Endometrial microvascular endothelial cells (primary cell): ENCODE results near the gene TANC1.

GRCh38 chr2:158968288-158968763, at the start of gene TANC1:
TSS of gene TANC1 (plus strand) at chr2:158968640.
- RAMPAGE, long total RNA, result start-site peak on the plus strand at chr2:158968660-158968678, 173 and 299 reads in 2 replicates

DNA sequence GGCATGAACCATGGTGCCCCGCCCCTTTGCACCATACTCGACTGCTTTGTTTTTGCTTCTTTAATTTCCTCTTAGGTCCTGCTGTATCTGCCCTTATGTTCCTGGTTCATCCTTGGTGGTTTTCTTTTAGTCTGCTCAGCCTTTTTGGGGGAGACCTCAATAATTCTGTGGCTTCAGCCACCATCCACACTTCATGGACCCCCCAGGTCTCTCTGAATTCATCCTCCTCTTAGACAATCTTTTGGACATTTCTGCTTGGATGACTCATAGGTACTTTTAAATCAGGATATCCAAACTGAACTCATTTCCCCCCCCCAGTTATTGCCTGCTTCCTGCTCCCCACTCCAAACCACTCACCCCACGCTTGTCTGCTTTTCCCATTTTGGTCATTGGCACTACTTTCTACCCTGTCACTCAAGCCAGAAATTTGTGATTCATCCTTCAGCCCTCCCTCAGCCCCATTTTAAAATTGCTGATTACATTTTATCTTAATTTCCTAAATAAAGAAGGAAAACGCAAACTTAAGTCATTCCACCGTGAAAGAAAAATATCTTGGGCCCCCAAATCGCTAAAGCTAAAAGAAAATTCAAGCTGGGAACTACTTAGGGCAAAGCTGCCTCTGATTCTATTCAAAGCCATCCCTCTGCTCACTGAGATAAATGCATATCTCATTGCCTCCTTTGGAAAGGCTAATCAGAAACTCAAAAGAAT, 78.6 kb downstream of the TANC1 start:
- RAMPAGE, long total RNA, result no peak

GRCh38 chr2:159091911-159092470, 123.6 kb downstream of the TANC1 start:
- RAMPAGE, long total RNA, result no peak

GRCh38 chr2:159225207-159225760, 61.2 kb downstream of the WDSUB1 start:
- RAMPAGE, long total RNA, result no peak

- RAMPAGE, long total RNA, result no peak
These were observed 22.0 kb upstream of the WDSUB1 start for GRCh38 chr2:159308558-159308914.

DNA sequence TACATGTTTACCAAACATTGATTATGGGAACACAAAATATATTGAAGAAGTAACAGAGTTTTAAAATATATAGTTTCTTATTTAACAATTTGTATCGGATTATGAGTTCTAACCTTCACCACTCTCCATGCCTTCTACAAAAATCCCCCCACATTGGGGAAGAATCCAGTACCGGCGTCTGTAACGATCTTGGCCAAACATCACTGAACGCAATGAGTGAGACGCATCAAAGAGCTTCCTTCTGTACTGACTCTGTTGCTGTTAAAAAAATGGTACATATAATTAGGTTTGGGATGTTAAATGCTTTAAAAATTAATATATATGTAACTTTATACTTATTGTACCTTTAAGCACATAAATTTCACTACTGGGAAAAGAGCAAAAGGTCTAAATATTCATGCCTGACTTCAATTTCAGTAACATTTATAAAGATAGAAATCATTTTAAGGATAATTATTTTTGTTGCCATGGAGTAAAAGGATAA, 86.5 kb upstream of the WDSUB1 start:
- RAMPAGE, long total RNA, result no peak

GRCh38 chr2:160051254-160051568, 11.2 kb downstream of the PLA2R1 start:
- RAMPAGE, long total RNA, result no peak

DNA sequence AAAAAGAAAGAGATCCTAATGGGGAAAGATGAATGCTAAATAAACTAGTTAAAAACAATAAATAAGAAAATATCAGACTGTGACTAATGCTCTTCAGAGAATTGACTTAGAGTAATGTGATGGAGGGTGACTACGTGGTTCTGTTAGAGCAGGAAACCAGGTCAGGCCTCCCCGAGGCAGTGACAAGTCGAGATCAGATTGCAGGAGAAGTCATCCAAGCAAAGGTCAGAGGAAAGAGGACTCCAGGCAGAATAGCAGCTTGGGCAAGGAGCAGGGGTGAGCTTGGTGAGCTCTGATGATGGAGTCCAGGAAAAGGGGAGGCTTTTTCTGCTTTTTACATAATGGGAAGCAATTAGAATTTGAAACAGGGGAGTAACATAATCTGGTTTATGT, 27.2 kb upstream of the ITGB6 start:
- RAMPAGE, long total RNA, result no peak

DNA sequence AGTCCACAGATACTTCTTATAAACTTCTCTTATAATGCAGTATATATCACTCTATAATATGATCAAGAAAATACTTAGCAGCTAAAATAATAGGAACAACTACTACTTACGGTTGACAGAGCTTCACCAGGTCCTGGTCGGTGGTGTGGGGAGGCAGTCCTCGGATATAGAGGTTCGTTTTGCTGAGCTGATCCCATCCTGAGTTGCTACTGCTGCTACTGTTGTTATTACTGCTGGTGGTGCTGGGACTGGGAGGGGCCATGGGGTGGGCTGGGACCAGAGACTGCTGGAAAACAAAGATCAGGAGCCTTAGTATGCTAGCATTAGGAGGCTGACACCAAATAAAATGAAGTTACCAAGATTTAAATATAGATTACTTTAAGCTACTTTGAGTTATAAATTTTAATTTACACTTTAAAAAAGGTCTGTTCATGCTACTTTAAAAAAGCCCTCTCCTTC, 126.5 kb downstream of the RBMS1 start:
- RAMPAGE, long total RNA, result no peak

DNA sequence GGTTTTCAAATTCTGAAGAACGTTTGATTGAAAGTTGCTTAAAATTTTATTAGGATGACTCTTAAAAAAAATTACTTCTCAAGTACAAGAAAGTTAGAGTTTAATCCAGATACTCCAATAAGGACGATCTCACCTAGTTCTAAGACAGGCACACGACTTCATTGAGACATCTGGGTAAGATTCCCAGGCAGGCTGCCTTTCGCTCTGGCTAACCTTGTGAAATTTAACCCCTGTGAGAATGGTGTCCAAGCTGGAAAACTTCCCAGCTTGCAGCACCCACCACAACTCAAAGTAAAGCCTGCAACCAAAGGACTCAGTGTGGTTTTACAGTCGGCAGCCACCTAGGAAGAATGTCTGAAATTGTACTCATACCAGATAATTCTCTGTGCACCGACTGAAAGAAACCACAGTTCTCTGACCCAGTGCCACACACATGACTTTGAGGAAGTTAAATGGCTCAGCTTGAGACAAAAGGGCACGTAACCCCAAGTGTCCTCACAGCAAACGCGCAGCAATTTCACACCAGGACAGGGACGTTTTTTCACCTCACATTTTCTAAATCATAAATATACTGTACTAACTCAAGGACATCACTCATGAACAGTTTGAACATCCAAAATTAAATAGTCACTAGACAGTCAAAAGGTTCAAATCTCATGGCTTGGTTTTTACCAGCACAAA, 125.7 kb downstream of the RBMS1 start:
- RAMPAGE, long total RNA, result no peak

GRCh38 chr2:160408515-160408925, 85.1 kb downstream of the RBMS1 start:
- RAMPAGE, long total RNA, result no peak

GRCh38 chr2:160417730-160418314, 75.8 kb downstream of the RBMS1 start:
- RAMPAGE, long total RNA, result no peak

- RAMPAGE, long total RNA, result no peak
These were observed 2.6 kb downstream of the RBMS1 start for GRCh38 chr2:160491028-160491423.

DNA sequence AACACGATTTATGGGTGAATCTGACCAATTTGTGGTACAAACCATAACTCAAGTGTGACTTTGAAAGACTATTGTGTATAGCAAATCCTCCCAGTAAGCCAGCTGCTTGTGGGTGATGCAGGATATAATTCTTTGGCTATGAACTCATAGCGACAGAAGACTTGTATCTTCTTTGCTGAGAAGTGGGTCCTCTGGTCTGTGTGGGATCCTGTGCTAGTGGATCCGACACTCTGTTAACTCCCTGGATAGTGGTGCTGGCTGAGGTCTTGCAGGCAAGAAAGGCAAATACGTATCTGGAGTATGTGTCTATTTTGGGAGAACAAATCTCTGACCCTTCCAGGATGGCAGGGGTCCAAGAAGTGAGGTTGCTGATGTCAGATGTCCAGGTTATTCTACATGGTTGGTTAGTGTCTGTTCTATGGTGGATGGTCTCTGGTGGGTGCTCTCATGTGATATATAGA, 44.9 kb upstream of the RBMS1 start:
- RAMPAGE, long total RNA, result no peak

- RAMPAGE, long total RNA, result no peak
These were observed 203.6 kb upstream of the TANK start for GRCh38 chr2:160956611-160956992.

- RAMPAGE, long total RNA, result no peak
These were observed 36.9 kb upstream of the TANK start for GRCh38 chr2:161123317-161123736.

DNA sequence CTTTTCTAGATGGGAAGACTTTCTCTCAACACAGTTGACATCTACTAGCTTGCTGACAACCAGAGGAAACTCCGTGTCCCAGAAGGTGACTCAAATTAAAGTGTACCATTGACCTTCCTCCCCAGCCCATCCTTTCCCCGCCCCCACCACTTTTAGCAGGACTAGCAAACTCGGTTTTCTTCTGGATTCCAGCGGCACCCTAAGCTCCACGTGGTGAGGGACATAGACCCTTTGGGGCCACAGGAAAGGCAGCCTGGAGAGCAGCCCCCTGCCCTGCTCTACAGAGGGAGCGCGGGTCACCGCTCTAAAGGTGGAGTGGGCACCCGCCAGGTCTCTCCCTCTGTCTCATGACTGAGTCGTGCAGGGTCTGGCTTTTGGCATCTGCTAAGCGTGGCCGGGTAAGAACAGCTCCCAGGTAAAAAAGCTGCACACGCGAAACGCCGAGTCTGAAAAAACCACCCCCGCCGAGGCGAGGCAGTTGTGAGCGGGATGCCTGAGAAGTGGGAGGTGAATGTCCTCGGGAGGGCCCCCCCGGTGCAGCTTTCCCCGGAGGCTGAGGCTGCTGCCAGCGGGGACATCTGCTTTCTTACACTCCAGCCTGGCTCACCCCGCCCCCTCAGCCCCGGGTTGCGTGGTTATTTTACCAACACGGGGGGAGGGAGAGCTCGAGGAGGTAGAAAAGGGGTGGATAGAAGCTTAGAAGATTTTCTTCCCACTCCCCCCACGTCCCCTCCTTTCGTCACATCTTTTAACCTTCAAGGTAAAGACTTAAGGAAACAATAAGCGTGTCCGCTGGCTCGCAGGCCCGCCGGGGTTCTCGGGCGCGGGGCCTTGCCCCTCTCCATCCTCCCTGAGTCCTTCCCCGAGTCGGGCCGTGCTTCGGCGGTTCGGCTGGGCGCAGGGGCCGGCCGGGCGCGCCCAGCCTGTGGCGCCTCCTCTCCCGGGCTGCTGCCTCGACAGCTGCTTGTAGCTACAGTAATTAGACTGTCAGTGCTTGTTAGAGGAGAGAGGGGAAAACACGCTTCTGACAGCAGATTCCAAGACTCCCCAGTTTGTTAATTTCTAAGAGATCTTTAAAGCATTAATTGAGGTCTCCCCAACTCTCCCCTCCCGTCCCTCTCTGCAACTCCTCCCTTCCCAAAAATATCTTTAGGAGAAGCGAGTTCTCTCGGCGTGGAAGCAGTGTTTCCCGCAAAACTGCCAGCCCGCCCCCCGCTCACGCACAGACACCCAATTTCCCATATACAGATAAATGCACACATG, 70.6 kb upstream of the PSMD14 start:
- RAMPAGE, long total RNA, result no peak

DNA sequence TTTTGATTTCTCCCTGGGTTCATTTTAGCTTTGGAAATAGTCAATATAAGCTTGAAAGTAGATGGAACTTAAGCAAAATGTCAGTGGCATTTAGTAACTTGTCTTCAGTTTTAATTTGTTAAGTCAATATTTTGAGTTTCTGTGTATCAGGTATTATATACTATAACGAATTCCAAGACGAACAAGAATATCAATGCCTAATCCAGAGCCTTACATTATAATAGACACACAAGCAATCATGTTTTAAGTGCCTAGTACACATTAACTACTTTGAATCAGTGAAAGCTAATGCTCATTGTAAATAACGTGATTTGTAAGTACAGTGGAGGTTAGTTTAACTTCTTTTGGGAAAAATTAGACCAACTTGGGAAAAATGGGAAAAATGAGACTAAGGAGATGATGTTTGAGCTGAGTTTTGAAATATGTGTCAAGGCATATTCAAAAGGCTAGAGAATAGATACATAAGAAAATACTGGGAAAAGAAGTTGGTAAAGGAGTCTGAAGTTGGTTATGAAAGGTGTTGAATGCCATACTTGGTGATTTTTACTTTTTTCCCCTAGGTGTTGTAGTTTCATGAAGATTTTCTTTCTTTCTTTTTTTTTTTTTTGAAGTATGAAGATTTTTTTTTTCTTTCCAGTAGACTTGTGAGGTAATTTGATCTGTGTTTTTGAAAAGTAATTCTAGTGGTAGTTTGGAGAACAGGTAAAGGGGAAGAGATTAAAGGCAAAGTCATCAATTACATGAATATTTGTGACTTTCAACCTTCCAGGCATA, 16.0 kb downstream of the PSMD14 start:
- RAMPAGE, long total RNA, result no peak

DNA sequence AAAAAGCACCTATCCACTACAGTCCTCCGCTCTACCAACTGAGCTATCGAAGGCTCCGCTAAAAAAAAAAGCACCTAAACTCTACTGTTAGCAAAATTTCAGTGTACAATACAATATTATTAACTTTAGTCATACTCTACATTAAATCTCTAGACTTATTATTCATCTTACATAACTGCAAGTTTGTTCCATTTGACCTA, 117.0 kb downstream of the SLC4A10 start:
- RAMPAGE, long total RNA, result no peak

- RAMPAGE, long total RNA, result no peak
These were observed 85.4 kb downstream of the DPP4 start for GRCh38 chr2:161988665-161988928.